Ileum (tissue), 1 donor: ENCODE measurements around a stretch of chr6.

DNA sequence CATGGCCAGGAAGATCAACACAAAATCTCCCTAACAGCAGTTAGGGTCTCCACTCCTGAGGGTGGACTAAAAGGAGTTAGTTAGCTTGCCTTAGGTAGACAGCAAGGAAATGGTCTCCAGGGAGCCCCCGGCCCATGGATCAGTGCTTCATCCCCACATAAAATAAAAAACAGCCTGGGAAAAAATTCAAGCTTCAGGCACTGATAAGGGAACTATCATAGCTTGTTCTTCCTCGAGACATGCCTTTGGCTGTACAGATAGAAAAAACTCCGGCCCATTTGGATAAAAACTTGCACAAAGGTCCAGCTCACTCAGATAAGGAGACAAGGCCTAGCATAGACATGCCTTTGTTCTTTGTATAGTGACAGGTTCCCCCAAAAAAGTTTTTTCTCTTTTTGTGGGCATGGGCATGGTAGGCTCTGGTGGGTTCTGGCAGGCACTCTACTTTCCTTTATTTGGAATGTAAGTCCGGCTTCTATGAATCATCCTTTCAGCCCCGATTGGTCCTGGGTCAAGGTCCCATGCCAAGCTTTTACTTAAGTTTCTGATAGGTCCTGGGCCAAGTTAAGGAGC lies 230.7 kb upstream of the EYS start:
- PRO-cap: no peak

DNA sequence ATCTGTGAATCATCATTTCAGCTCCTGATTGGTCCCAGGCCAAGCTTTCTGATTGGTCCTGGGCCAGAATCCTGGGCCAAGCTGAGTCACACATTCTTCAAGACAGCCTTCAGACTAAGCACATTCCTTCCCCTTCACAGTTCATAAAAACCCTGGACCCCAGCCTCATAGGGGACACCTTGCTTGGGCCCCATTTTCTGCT lies 231.1 kb upstream of the EYS start:
- PRO-cap: no peak

DNA sequence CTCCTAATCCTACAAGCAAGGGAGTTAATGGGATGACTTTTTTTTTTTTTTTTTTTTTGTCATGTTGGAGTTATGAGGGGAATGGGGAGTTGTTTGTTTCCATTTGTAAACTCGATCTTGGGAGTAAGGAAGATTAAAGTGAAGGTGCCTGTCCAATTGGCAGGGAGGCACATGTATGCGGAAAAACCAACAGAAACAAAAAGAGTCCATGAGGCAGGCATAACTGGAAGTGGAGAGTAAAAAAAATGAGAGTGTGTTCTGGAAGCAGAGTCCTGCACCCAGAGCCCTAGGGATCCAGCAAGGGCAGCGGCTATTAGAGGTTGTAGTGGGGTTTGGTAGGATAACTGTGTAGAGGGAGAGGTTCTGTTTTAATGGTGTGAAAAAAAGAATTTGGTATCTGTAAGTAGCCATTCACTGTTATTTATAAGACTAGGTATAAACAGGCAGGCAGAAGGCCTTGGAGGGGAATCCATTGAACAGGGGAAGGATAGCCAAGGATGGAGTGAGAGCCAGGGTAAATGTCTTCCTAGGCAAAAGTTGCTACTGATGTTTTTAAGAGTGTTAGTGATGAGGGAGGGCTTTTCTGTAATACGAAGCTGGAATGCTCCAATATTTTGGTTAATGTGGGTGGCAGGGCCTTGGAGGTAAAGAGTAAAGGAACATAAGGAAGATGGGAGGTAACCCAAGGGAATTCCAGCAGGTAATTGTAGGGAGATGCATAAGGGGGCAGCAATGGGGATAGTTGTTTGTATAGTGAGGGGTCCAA lies 752.8 kb upstream of the ADGRB3 start:
- PRO-cap: no peak

GRCh38 chr6:70396027-70396708 lies 17.1 kb upstream of the FAM135A start:
- PRO-cap: bidirectional peak, plus-strand start at chr6:70396441, minus-strand start at chr6:70396398

DNA sequence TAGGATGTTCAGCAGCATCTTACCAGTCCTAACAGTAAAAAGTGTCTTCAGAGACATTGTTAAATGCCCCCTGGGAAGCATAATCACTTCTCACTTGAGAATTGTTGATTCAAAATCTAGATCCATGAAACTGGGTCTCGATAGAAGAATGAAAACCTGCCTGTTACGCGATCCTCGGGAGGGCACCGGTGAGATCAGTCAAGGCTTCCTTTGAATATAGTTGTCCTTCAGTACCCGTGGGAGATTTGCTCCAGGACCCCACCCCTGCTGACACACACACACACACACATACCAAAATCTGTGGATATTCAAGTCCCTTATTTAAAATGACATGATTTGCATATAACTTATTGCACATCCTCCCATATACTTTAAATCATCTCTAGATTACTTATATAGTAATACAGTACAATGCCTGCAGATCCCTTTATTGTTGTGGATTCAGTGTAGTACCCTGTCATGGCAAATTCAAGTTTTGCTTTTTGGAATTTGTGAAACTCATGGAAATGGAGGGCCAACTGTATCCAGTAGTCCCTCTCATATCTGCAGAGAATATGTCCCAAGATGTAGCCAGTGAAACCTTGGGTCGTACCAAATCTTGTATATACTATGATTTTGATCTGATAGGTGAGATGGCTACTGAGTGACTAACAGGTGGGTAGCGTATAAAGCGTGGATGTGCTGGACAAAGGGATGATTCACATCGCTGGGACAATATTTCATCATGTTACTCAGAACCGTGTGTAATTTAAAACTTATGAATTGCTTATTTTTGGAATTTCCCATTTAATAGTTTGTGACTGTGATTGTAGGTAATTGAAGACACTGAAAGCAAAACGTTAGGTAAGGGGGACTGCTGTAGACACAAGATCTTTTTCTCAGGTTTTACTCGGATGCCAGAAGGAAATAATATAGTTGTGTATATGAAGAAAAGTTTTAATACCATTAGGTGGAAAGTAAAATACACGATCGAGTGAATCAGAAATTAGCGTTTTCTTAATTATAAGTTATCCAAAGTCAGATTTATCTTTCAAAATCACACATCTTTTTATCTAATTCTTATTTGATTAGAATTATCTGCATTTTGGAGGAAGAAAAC lies 144.0 kb downstream of the SMAP1 start:
- PRO-cap: no peak

DNA sequence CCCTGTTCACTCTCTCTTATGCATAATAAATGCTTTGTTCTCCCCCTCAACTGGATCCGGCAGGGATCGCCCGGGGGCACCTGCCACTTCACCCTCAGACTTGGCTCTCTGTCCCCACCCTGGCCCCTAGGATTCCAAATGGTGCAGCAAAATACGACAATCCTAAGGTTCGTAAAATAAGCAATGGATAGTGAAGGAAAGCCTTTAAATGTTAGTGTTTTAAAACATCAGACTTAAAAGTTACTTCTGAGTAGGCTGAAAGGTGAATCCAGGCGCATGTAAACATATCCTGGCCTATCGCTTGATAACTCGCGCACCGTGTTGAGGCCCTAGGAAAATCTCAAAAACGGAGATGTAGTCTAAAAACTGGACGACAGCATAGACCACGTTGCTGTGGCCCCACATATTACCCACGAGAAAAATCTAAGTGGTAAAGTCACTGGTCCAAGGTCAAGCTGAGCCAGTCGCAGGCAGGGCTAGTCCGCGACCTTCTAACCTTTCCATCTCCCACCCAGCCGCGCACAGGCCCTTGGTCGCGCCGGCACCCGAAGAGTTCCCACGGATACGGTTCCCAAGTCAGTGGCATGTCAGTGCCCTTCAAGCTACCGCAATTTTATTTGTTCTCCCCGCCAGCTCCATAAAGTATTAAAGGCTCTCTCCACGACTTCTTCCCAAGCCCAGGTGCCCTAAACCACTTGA lies 130.9 kb downstream of the OGFRL1 start:
- PRO-cap: no peak

GRCh38 chr6:72648298-72648646 lies 26.4 kb downstream of the KCNQ5 start:
- PRO-cap: no peak

DNA sequence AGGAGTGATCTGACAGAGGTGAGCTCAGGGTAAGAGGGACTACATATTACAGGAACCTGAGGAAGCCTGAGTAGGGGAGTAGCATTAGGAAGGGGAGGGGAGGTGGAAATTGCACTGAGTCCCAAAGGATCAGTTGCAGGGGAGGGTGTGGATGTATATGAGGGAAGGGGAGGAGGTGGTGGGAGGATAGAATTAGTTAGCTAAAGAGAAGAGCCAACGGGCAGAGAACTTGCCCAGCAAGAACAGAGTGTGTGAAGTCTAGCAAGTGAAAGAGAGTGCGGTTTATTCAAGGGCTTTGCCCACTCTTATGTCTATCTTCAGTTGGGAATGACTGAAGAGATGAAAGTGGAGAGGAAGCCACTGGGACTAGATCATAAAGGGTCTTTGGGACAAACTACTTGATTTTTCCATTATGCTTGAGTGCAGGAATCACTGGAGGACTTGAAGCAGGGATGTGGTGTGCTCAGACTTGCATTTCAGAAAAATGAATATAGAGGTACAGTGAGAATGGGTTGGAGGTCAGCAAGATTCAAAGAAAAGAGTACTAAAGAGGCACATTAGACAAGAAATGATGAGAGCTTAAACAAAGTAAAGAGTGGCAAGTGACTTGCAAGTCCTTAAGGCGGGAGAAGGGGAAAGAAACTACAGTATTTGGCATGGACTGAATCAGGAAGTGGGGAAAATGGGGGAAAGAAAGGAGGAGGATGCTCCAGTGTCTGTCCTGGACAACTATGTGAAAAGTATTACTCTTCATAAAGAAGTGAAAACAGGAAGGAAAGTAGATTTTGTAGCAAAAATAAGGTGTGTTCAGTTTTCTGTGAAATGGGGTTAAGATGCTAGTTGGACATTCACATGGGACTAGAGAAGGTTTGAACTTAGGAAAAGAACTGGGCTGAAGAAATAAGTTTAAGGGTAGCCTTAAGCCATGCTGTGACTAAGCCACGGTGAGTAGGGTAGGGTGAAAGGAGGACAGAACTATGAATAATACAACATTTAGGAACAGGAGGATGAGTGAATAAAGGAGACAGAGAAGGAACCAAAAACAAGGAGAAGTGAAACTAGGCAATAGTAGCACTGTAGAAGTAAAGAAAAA lies 110.7 kb downstream of the KCNQ5 start:
- PRO-cap: no peak

GRCh38 chr6:73422376-73422831 lies 27.8 kb downstream of the DDX43 start:
- PRO-cap: unidirectional peak, minus-strand start at chr6:73422548

DNA sequence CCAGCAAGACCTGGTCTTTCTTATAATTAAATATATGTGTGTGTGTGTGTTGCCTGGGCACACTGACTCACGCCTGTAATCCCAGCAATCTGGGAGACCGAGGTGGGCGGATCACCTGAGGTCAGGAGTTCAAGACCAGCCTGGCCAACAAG lies 324 bp upstream of the CGAS start:
- PRO-cap: no peak

GRCh38 chr6:73512949-73513942 lies 7.6 kb downstream of the EEF1A1 start:
- PRO-cap: no peak

GRCh38 chr6:73713478-73714470 lies 17.8 kb downstream of the CD109 start:
- PRO-cap: no peak

- PRO-cap: no peak
Observed at GRCh38 chr6:73887070-73887385, 191.0 kb downstream of the CD109 start.

DNA sequence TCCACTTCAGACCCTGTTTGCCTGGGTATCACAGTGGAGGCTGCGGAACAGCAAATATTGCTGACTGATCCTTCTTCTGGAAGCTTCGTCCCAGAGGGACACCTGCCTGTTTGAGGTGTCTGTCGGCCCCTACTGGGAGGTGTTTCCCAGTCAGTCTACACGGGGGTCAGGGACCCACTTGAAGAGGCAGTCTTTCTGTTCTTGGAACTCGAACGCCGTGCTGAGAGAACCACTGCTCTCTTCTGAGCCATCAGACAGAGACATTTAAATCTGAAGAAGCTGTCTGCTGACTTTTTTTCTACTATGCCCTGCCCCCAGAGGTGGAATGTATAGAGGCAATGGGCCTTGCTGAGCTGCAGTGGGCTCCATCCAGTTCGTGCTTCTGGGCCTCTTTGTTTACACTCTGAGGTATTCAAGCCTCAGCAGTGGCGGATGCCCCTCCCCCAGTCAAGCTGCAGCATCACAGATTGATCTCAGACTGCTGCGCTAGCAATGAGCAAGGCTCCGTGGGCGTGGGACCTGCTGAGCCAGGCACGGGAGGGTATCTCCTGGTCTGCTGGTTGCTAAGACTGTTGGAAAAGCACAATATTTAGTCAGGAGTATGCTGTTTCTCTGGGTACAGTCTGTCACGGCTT lies 526.7 kb downstream of the CD109 start:
- PRO-cap: no peak

- PRO-cap: unidirectional peak, minus-strand start at chr6:74498443
Observed at GRCh38 chr6:74498232-74498686, 707.6 kb downstream of the COL12A1 start.

DNA sequence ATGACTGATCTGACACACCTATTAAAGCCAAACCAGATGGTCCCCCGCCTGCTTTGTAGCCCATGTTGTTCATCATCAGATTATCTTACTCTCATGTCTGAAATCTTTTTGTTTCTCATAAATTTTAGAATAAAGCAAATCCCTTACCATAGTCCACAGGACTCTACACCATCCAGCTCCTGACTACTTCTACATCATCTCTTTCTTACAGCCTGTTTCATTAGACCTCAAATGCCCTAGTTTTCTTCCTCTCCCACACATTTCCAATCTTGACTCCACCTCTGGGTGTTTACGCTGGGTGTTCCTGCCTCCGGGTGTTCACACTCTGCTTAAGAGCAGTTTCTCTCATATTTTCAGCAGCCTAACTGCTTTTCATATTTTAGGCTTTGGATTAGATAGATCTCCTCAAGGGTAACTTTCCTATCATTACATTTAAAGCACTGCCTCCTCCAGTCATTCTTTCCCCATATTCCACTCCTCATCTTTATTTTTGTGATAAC lies 399.6 kb downstream of the COL12A1 start:
- PRO-cap: no peak

DNA sequence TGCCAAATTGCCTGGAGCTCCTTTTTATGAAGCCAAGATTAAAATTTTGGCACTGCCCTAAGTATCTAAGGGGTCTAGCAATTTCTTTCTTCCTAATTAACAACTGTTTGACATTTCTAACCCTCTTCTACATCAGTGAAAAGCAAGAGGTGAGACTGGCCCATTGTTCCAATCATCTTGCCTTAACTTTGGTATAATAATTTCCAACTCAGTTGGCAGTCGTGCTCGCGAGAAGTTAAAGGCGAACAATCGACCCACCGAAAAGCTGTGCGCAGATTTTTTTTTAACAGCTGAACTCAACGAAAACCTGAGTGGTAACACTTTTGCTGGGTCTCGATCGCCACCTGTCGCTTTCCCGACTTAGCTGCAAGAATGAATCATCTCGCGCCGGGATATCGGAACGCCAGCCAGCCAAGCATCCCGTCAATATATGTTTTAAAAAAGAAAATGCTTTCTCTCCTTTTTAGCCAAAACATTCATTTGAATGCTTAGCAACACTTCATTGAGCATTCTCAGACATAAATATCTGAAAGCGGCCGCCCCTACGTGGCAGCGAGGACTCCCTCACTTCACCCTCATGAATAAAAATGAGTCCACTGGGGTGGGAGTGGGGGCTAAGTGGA lies 1.7 kb downstream of the COL12A1 start:
- PRO-cap: bidirectional peak, plus-strand start at position 320 of the sequence, minus-strand start at position 179 of the sequence

DNA sequence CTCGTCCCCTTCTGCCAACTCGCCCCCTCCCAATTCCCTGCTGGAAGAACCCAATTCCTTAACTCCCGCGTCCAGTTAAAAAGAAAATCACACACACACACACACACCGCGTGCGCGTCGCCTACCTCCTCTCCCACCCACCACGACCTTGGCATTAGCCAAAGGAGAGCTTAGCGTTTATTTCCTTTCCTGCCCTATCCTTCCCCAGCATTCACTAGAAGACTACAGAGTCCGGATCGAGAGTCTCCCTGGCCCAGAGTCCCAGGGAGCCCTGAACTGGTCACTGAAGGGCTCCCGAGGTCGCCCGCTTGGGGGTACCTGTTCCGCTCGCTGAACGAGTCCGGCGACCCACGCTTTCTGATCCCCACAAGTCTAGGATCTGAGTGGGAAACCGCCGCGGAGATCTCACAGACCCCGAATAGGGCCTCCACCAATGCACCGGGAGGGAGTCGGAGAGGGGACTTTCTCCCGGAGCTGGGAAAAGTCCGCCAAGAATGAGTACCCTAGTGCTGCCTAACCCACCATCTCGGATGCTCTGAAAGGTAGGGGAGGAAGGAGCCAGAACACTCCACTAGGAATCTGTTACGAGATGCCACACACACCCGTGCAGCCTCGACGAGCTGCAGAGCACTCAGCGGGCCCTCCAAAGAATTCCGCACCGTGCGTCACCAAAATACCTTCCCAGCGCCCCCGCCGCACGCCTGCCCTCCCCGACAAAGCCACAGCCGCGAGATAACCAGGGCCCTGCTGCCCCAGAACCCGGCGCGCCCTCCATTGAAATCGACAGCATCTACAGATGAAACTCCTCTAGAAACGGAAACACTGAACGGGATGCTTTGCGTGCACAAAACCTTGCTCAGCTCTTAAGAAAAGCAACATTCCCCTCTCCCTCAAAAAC lies 909 bp downstream of the COL12A1 start:
- PRO-cap: bidirectional peak, plus-strand start at position 755 of the sequence, minus-strand start at position 629 of the sequence

- PRO-cap: bidirectional peak, plus-strand start at chr6:75206786, minus-strand start at chr6:75206680
Observed at GRCh38 chr6:75206409-75207031, 667 bp upstream of the COL12A1 start.

GRCh38 chr6:75208765-75209547 lies 3.1 kb upstream of the COL12A1 start:
- PRO-cap: unidirectional peak, minus-strand start at chr6:75209044